Heart left ventricle (tissue), 7 donors: ENCODE results near the gene TNFRSF14.

DNA sequence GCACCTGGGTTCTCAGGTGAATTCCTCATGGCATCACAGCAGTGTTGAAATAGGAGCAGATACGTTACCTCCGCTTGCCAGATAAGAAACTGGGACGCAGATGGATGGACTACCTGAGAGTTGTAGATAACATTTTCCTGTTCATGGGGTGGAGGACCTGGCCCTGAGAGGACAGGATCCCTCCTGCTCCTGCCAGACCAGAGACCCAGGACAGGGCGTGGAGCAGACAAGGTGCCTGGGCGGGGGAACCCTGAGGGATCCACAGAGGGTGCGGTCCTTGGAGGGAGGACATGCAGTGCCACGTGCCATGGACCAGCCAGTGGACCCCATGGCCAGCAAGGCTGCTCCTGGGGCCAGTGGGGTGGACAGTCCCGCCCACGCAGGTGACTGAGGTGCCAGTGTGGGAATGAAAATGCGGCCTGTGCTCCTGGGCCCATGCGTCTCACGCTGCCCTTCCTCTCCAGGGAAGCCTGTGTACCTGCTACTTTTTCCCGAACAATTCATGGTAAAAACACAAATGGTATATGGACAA lies 3.6 kb downstream of the RER1 start:
- PRO-cap, 6 experiments = no peak in any of the 6 experiments
- RAMPAGE, long total RNA, 2 experiments = no peak in any of the 2 experiments
- RRBS = no CpG with 5 or more reads among the region's 13 CpGs

GRCh38 chr1:2416212-2416895 lies 4.0 kb upstream of the PEX10 start:
- PRO-cap, 6 experiments = no peak in any of the 6 experiments
- RAMPAGE, long total RNA, 2 experiments = no peak in any of the 2 experiments
- RRBS = no CpG with 5 or more reads among the region's 19 CpGs

- PRO-cap, 6 experiments = peak in 1 of 6 experiments; most common plus-strand start chr1:2529456 (in 1)
- RAMPAGE, long total RNA, 2 experiments = no peak in any of the 2 experiments
- RRBS = 2% methylated on average over 49 of the region's 88 CpGs
These were observed 803 bp downstream of the HES5 start for GRCh38 chr1:2529073-2529846.

GRCh38 chr1:2546297-2547225 lies 9.6 kb upstream of the TNFRSF14 start:
- PRO-cap, 6 experiments = peak in 6 of 6 experiments; most common plus-strand start chr1:2546373 (in 6); most common minus-strand start chr1:2546967 (in 6)
- RAMPAGE, long total RNA, 2 experiments = no peak in any of the 2 experiments
- RRBS = 3% methylated on average over 49 of the region's 78 CpGs

DNA sequence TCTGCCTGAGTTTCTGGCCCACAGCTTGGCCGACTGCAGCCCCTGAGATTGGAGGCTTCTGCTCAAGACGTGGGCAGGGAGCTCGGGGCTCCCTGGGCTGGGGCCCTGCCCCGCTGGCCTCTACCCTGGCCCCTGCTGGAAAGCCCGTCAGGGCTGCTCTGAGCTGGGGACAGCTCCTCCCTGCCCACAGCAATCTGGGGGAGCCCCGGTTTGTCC lies 8.8 kb upstream of the TNFRSF14 start:
- PRO-cap, 6 experiments = no peak in any of the 6 experiments
- RAMPAGE, long total RNA, 2 experiments = no peak in any of the 2 experiments
- RRBS = no CpG with 5 or more reads among the region's 6 CpGs

GRCh38 chr1:2555574-2556731 lies at the start of gene TNFRSF14:
TSS of gene TNFRSF14 (plus strand) at chr1:2556371.
- PRO-cap, 6 experiments = peak in 6 of 6 experiments; most common plus-strand start chr1:2555971 (in 6); most common minus-strand start chr1:2555736 (in 5)
- RAMPAGE, long total RNA, 2 experiments = start-site peak on the plus strand in 2 of 2 experiments, at chr1:2555765-2556432 at its widest, 14 to 22 reads per replicate
- RRBS = 9% methylated on average over 7 of the region's 45 CpGs

GRCh38 chr1:2564081-2564566 lies 8.0 kb downstream of the TNFRSF14 start:
- PRO-cap, 6 experiments = no peak in any of the 6 experiments
- RAMPAGE, long total RNA, 2 experiments = no peak in any of the 2 experiments
- RRBS = no CpG with 5 or more reads among the region's 12 CpGs

- PRO-cap, 6 experiments = no peak in any of the 6 experiments
- RAMPAGE, long total RNA, 2 experiments = no peak in any of the 2 experiments
- RRBS = 23% methylated on average over 7 of the region's 27 CpGs
These were observed 10.7 kb upstream of the PRXL2B start for GRCh38 chr1:2575516-2576550.

GRCh38 chr1:2631177-2631892 lies 1.5 kb downstream of the MMEL1 start:
- PRO-cap, 6 experiments = no peak in any of the 6 experiments
- RAMPAGE, long total RNA, 2 experiments = no peak in any of the 2 experiments
- RRBS = no CpG with 5 or more reads among the region's 20 CpGs

DNA sequence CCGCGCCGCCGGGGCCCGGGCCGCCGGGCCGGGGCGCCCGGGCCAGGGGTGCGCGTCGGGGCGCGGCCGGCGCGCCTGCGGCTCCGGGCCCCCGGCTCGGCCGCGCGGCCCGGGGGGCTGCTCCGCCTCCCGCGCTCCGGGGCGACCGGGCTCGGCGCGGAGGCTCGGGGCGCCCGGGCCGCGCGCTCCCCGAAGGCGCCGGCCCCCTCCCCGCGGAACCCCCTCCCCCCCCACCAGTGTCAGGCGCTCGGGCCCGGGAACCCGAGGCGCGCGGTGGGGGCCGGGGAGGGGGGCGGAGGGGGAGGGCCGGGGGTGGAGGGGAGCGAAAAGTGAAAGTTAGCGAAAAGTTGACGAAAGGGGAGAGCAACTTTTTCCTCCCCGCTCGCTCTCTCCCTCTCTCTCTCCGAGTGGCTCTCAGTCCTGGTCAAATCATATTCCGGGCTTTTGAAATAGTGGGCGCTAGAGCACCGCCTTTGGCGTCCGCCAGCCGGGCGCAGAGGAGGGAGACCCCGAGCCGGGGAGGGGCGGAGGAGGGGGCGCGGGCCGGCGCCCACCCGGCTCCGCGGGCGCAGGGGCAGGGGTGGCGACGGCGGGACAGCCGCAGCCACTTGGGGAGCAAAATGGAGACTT lies 433 bp downstream of the PRDM16 start:
- PRO-cap, 6 experiments = peak in 6 of 6 experiments; most common plus-strand start position 476 of the sequence (in 3); most common minus-strand start position 409 of the sequence (in 5)
- RAMPAGE, long total RNA, 2 experiments = no peak in any of the 2 experiments
- RRBS = 2% methylated on average over 19 of the region's 84 CpGs

DNA sequence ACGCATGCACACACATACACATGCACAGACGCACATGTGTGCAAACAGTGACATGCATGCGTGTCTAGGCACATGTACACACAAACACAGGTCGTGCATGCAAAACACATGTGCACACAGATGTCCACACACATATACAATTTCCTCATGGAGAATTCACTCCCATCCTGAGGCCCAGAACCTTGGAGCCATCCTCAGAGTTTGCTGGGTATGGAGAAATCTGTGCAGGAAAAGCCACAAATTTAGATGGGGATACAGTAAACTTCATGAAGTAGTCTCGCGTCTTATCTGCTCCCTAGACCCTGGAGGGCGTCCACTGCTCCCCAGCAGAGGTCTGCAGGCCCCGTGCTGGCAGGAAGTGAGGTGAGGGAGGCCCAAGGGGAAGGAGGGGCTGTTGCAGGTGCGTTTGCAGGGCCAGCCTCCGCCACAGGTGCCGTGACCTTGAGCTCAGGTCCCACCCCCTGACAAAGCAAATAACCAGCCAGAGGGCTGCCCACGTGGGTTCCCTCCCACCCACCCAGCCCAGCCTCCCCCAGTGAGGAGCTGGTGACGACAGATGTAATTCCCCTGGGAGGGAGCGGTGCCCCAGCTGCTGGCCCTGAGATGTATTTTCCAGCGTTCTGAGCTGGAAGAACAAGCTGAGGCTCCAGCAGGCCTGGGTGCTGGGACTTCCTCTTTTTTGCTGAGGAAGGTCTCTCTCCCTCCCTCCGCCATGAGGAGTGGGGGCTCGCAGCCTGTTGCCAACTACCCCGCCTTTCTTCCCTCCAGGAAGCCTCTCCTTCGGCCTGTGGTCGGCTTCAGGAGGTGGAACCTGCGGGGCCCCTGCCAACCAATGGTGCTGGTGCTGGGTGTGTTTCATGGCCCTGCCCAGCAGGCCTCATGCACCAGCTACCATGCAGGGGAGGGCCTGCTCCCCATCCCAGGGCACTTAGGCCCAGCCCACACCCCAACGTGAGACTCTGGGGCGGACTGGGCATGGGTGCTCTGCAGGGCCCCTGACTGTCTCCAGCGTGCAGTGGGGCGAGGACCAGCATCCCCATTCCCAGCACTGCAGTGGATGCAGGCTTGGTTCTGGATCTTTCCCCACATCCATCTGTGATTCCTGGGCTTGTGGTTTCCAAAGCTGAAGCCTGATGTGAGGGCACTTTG lies 153.1 kb downstream of the PRDM16 start:
- PRO-cap, 6 experiments = peak in 2 of 6 experiments; most common plus-strand start position 609 of the sequence (in 2)
- RAMPAGE, long total RNA, 2 experiments = no peak in any of the 2 experiments
- RRBS = no CpG with 5 or more reads among the region's 25 CpGs

DNA sequence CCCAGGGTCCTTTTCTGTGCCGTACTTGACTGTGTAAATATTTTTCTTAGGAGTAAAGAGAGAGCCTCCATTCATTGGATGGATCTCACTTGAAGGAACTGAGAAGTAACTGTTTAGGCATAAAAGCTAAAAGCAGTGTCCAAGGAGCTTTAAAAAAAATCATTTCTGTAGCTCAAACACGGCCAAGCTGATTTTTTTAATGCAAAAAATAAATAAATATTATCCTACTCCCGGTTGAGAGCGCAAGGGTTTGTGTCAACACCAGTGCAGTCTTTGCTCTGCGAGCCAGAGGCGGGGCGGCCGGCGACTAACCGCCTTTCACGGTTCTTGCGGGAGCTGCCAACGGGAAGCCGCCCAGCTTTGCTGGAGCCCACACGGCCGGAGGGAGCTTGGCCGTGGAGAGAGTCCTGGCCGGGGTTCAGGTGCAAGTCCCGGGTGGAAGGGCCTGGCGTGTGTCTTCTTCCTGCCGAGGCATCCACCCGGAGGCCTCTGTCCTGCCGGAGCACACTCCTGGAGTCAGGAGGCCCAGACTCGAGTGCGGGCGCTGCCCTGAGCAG lies 169.4 kb downstream of the PRDM16 start:
- PRO-cap, 6 experiments = peak in 2 of 6 experiments; most common plus-strand start position 373 of the sequence (in 2)
- RAMPAGE, long total RNA, 2 experiments = no peak in any of the 2 experiments
- RRBS = 62% methylated on average over 11 of the region's 26 CpGs

- PRO-cap, 6 experiments = no peak in any of the 6 experiments
- RAMPAGE, long total RNA, 2 experiments = no peak in any of the 2 experiments
- RRBS = no CpG with 5 or more reads among the region's 29 CpGs
These were observed 178.3 kb downstream of the PRDM16 start for GRCh38 chr1:3247276-3247702.

DNA sequence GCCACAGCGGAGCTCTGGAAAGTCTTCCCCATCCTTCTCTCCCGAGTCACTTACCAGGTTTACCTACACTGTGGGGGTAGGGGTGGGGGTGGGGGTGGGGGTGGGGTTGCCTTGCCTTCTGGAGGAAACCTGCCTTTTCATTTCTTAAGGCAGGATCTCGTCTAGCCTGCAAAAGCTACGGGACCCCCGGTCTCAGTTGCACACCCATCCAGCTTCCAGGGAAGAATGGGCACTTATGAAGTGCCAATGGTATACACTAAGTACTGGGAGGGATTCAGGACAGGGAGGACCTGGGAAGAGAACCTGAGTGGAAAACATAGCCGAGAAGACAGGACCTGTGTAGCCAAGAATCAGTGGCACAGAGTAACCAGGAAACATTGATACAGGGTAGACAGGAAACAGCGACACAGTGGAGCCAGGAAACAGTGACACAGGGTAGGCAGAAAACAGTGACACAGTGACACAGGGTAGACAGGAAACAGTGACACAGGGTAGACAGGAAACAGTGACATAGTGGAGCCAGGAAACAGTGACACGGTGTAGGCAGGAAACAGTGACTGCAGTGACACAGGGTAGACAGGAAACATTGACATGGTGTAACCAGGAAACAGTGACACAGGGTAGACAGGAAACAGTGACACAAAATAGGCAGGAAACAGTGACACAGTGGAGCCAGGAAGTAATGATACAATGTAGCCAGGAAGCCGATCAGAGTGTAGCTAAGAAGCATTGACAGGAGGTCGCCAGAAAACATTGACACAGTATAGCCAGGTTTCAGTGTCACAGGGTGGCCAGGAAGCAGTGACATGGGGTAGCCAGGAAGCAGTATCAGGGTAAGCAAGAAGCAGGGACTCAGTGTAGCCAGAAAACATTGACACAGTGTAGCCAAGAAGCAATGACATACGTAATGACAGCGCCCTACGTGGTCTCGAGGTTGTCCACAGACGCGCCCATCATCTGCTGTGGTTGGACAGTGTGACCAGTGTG lies 138.0 kb upstream of the ARHGEF16 start:
- PRO-cap, 6 experiments = no peak in any of the 6 experiments
- RAMPAGE, long total RNA, 2 experiments = no peak in any of the 2 experiments
- RRBS = no CpG with 5 or more reads among the region's 16 CpGs

DNA sequence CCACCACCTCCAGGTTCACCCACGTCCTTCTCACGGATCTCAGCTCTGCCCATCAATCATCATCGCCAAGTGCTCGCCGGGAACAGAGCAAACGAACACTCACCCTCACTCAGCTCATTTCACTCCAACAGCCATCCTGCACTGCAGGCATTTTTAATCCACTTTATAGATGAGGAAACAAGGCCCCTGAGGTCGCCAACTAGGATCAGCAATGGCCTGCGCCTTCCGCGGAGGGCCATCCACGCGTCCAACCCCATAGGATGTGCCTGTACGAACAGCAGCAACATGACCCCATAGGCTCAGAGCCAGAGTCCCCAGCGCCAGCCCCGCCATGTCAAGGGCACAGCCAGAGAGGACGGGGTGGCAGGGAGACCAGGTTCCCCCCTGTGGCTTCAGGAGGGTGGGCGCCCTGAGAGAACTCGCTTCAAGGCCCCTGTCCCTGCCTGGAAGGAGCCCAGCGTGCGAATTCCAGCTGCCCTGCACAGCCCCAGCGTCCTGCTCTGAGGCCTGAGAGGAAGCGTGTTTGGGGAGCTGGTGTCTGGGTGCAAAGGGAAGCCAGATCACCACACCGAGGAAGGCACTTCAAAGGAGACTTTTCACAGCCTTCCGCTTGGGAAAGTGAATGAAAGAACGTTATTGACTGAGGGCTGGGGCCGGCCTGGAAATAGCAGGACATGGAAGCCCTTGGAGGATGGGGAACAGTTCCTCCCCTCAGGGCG lies 119.6 kb upstream of the ARHGEF16 start:
- PRO-cap, 6 experiments = no peak in any of the 6 experiments
- RAMPAGE, long total RNA, 2 experiments = no peak in any of the 2 experiments
- RRBS = 5% methylated on average over 2 of the region's 27 CpGs

DNA sequence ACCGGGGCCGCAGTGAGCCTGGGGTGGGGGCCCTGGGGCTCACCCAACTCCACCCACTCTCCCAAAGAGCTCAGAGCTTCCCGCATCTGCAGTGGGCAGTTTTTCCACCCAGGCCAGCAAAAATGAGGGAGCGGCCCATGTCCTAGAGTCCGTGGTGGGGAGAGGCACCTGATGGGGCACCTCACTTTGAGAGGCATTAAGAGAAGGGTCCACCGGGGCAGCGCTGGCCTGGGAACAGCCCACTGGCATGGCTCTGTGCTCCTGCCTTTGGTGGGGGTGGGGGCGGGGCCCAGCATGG lies 105.8 kb upstream of the ARHGEF16 start:
- PRO-cap, 6 experiments = peak in 1 of 6 experiments; most common plus-strand start position 85 of the sequence (in 1)
- RAMPAGE, long total RNA, 2 experiments = no peak in any of the 2 experiments
- RRBS = 26% methylated on average over 3 of the region's 8 CpGs

GRCh38 chr1:3402534-3402990 lies 51.9 kb upstream of the ARHGEF16 start:
- PRO-cap, 6 experiments = no peak in any of the 6 experiments
- RAMPAGE, long total RNA, 2 experiments = no peak in any of the 2 experiments
- RRBS = no CpG with 5 or more reads among the region's 18 CpGs

DNA sequence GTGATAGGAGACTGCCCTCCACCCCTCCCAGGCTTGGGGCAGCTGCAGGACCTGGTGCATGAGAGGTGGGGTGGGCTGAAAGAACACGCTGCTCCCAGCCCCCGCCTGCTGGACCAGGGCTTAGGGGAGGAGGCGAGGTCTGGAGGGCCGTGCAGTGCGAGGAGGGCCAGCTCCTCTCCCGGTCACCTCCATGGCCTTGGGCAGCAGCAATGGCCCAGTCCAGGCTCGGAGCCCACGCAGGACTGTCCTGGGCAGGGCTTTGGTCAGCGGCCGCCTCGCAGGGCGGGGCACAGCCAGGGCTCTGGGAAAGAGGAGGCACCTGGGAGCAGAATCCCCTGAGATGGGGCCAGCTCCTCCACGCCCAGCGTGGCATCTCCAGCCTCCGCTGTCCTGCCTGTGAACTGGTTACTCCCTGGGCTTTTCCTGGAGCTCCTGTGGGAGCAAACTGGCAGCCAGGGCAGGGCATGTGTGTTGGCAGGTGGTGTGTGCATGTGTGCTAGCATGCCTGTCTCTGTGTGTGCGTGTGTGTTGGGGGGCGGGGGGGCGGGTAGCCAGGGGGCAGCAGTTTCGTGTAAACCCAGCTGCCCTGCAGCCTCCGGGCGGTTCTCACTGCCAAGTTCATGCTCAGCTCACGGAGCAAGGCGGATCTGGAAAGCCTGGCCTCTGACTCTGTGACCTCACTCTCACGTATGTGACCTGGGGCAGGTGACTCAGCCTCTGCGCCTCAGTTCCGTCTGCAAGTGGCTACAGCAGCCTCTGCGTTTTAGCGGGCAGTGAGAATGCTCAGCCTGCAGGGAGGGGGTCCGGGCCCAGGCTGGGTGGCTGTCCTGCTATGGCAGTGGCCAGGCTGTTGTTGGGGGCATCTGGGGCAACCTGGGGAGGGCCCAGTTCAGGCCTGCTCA lies 27.6 kb downstream of the ARHGEF16 start:
- PRO-cap, 6 experiments = no peak in any of the 6 experiments
- RAMPAGE, long total RNA, 2 experiments = no peak in any of the 2 experiments
- RRBS = 54% methylated on average over 3 of the region's 29 CpGs

- PRO-cap, 6 experiments = peak in 6 of 6 experiments; most common plus-strand start chr1:3531571 (in 2); most common minus-strand start chr1:3531411 (in 6)
- RAMPAGE, long total RNA, 2 experiments = no peak in any of the 2 experiments
- RRBS = 2% methylated on average over 52 of the region's 108 CpGs
These were observed 76.7 kb downstream of the ARHGEF16 start for GRCh38 chr1:3530792-3532028.

GRCh38 chr1:3539893-3540309 lies 71.4 kb downstream of the MEGF6 start:
- PRO-cap, 6 experiments = no peak in any of the 6 experiments
- RAMPAGE, long total RNA, 2 experiments = no peak in any of the 2 experiments
- RRBS = 80% methylated on average over 1 of the region's 20 CpGs